Pericardium (tissue), 1 donor: ENCODE results near the genes FAM168A and NEU3.

GRCh38 chr11:73382009-73382664 lies 5.9 kb downstream of the RELT start:
- RRBS, result 91% methylated on average over 1 of the region's 11 CpGs

DNA sequence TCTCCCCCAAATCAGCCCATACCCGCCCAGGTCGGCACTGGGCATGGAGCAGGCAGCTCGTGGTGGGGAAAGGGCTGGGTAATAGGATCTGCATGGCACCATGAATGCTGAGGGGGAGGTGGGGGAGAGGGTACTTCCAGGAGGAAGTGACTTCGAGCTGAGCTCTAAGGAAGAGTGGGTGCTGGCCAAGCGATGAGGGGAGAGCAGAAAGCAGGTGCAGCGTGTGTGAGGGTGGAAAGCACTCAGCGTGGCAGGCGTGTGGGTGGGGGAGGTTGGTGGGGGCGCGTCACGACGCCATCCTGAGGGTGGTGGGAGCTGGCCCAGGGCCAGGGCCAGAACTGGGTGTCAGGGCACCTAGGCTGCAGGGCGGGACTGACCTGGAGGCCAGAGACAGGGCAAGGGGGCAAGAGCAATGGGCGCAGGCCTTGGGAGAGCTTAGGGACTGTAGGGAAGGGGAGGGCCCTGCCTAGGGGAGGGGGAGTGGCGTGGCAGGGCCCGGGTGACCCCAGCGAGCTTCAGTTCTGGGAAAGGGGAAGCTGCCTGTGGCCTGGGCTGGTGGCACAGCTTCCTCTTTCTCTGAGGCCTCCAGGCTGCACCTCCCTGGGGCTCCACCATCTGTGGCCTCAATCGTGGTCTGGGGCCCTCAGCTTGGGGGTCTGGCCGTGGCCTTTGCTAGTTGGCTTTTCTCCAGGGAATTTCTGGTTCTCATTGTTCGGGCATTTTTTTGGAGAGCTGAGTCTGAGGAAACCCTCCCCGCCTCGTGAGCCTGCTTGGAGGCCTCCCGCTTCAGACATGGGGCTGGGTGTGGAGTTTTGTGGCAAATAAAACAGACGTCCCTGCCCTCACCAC lies 8.8 kb downstream of the RELT start:
- RRBS, result no CpG with 5 or more reads among the region's 24 CpGs

- RRBS, result no CpG with 5 or more reads among the region's 10 CpGs
These were observed 14.0 kb downstream of the RELT start for GRCh38 chr11:73389992-73390748.

GRCh38 chr11:73401830-73402453 lies 25.7 kb downstream of the RELT start:
- RRBS, result no CpG with 5 or more reads among the region's 10 CpGs

DNA sequence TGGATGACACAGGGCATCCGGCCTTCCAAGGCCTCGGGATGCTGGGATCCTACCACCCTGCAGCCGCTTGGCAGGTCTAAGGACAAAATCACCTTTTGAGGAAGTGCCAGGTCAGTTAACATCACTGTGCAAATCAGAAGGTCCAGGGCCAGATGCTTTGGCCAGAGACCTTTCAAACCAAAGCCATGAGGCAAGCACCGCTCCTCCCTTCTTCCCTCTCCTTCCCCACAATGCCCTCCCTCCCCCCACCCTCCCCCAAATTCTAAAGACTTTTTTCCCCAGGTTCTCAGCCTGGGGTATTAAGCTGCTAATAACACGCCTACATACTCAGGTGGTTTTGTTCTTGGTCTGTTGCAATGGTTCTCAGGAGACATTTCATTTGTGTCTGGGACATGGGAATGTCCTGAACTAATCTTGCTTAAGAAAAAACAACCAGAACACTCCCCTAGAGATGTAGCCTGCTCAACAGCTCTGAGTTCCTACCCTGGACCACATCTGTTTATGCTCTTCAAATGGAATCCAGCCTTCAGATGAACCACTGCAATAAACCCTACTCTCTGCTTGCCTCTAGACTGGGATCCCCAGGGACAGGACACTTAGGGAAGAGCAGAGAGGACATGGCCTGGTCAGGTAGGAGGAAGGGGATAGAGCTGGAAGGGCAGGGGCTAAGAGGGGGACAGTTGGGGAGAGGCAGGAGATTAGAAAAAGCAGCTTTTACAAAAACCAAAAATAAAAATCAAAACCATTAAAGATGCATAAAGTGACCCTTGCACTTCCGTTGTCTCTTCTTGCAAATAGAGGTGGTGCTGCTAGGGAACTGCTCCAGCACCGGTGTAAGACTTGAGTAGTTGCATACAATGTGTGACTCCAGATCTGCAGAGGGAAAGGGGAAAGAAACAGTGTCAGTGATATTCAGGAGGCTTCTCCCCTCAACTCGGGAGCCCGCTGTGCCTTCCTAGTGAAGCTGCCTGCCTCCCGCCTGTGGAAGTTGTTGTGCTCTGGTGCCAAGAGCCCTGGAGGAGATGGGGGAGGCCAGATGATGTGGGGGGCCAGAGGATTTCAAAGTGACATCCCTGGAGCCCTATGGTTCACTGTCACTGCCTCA lies 30.0 kb downstream of the RELT start:
- RRBS, result no CpG with 5 or more reads among the region's 10 CpGs

DNA sequence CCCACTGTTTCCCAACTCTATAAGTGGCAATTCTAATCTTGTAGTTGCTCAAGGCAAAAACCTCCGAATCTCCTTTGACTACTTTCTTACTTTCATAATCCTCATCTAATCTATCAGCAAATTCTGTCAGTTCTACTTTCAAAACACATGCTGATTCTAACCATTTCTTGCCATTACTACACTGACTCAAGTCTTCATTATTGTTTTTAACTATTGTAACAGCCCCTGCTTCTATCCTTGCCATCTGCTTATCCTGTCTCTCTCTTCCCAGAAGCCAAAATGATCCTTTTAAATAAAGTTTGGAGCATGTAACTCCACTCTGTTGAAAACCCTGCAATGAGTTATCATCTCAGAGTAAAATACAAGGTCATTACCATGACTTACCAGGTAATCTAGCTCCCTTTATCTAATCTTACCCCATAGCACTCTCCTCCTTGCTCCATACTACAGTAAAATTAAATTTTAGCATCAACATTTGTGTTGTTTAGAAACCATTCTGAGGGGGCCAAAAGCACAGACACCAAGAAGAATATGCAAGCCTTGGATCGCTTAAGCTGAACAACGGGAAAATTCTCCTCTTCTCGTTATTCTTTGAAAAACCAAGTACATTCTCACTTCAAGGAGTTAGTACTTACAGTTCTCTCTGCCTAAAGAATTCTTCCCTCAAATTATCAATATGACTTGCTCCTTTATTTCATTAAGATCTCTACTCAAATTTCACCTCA lies 55.4 kb downstream of the FAM168A start:
- RRBS, result no CpG with 5 or more reads among the region's 4 CpGs

DNA sequence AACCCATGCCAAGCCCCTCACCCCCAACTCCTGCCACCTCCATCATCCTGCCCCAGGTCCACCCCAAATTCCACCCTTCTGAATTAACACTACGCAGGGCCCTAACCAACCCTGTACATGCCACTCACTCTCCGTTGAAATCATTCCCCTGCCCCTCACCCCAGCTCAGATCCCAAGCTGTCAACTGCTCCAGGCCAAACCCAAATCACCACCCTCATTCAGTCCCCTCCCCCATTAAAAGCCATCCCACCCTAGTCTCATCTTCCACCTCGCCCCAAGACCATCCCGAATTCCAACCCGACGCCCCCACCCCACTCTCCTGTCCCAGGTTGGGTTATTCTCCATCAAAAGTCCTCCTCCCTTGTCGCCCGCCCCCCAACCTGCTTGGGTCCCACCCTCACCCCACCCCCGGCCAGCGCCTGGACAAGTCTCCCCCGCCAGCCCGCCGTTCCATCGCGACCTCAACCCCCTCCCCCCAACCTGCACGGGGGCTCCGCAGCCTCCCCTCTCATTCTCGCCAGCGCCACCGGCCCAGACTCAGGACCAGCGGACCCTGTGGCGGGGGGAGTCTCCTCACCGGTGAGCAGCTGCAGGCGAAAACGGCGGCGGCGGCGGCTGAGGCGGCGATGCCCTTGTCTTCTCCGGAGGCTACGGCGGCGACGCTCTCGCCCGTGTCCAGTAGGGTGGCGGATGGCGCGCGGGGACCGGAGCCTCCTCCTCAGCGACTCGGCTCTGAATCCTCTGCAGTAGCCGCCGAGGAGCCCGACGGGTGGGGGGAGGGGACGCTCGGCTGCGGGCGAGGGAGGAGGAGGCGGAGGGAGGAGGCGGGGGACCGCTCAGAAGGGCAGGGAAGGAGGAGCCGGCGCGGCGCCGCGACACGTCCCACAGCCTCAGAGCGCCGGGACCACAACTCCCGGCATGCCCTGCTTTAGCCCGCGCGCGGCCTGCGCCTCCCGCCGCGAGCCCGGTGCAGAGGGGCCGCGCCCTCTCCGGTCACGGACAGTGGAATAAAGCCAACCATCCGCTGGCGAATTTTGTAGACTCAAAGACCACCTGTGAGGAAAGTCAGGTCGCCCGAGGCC lies at the start of gene FAM168A:
Gene FAM168A (minus strand): TSS at position 767 of the 1,082 bp plus-strand sequence.
- RRBS, result 1% methylated on average over 43 of the region's 83 CpGs

DNA sequence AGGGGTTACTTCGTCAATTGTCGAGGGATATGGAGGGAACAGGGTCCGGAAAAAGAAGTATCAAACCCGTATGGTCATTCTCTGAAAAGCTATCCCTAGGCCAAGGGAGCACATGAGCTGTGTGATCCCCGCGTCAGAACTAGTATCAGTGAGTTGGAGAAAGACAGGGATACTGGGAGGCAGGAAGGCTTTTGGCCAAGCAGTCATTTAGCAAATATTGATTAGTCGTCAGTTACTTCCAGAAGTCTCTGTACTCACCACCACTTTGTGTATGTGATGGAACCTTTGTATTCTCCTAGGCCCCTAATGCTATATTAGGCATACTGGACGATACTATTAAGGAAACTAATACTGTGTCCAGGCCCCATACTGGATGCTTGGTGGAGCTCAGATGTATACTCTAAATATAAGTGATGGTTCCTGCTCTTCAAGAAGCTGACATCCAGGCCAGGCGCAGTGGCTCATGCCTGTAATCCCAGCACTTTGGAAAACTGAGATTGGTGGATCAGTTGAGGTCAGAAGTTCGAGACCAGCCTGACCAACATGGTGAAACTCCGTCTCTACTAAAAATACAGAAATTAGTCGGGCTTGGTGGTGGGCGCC lies 461 bp downstream of the PAAF1 start:
- RRBS, result no CpG with 5 or more reads among the region's 13 CpGs

DNA sequence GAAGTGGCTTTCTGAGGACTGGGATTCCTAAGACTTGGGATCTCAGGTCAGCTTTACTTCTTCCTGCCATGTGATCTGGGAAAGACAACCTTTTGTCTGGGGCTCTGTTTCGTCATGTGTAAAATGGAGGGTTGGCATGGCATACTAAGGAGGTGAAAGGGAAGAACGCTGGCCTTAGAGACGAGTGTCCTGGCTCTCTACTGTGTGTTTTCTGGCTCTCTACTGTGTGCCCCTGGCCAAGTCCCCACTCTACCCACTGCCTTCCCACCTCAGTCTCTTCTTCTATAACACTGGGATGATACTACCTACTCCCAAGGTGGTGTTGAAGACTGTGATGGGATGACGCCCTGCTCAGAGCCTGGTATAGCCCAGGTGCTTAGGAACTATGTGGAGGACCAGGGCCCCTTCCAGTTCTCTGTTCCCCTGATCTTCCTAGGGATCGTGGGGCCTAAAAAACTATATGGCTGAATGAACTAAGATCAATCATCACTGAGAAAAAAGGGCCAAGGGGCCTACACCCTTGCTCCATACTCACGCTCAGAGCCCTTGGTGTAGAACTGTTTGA lies 5.2 kb downstream of the UCP2 start:
- RRBS, result no CpG with 5 or more reads among the region's 6 CpGs

DNA sequence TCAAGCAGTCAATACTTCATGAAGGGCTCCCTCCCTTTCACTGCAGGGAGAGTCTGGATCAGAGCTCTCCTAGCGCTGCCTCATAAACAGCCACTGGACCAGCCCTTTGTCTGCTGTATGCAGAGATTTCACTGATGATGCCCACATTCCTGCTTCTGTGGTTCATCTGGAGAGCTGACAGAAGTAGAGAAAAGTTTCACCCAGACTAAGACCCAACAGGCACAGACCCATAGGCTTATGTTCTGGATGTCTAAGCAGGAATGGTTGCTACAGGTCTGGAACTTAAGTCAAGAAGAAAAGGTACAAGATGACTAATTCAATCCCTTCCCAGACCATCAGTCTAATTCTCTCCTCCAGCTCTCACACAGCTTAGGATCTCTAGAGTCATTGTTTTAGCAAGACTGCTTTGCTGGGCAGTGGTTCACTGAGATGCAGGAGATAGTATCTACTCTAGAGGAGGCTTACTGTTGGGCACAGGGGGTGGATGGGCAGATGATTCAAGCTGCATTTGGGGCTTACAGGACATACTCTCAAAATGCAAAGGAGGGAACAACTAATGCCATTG lies 3.9 kb downstream of the UCP2 start:
- RRBS, result no CpG with 5 or more reads among the region's 1 CpG

DNA sequence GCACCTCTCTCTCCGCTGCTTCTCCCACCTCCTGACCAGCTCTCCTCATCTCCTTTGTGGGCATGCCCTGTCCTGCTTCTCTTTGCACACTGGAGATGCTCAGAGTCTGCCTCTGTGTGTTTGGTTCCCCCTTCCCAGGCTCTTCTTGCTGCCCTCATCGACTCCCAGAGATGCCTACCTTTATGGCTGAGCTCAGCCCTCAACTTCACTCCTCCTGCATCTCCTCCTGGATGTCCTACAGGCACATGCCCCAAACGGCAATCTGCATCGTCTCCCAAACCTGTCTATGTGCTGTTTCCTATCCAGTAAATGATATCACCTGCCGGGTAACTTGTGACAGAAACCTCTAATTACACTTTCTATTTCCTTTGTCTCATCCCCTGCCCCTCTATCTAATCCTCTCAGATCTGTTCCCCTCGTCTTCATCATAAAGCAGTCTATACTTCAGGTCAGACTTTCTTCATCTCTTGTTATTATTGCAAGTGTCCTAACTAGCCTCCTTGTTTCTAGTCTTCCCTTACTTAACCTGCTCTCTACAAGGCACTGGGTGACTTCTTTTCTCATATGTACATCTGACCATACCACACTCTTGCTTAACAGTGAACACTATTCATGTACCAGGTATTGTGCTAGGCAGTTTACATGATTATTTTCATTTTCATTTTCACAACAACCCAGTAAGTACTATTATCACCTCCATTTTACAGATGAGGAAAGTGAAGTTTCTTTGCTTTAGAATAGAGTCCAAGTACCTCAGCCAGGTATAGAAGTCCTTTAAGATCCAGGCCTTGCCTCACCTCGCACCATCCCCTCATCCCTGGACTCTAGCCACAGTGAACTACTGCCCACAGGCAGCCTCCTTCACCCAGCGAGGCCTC lies 21.9 kb upstream of the UCP3 start:
- RRBS, result no CpG with 5 or more reads among the region's 8 CpGs

DNA sequence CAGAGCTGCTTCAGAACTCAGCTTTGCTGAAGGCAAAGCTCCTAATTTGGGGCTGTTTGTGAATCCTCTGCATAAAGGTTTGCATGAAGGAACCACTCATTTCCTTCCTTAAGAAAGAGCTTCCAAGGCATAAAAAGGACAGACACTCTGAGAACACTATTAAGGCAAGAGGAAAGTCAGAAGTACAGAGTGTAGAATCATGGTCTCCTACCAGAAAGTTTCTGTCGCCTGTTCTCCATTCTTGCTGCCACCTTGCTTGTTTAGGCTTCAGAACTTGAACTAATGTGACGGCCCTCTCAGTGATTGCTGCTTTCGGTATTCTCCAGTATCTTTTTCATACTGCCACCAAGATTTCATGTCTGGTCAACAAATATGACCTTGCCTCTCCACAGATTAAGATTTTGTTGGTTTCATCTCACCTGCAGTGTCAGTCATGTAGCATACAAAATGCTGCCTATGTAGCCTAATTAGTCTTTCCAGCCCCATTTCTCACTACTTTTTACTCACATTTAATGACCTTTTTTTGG lies 61.5 kb upstream of the UCP3 start:
- RRBS, result no CpG with 5 or more reads among the region's 3 CpGs

GRCh38 chr11:74325555-74326204 lies 14.2 kb upstream of the P4HA3 start:
- RRBS, result no CpG with 5 or more reads among the region's 6 CpGs

- RRBS, result no CpG with 5 or more reads among the region's 3 CpGs
These were observed 32.9 kb upstream of the POLD3 start for GRCh38 chr11:74559519-74559912.

GRCh38 chr11:74579579-74579792 lies 12.9 kb upstream of the POLD3 start:
- RRBS, result no CpG with 5 or more reads among the region's 3 CpGs

- RRBS, result no CpG with 5 or more reads among the region's 1 CpG
These were observed 54.8 kb downstream of the CHRDL2 start for GRCh38 chr11:74676449-74676772.

- RRBS, result no CpG with 5 or more reads among the region's 1 CpG
These were observed 1.4 kb downstream of the RNF169 start for GRCh38 chr11:74750156-74750297.

GRCh38 chr11:74988386-74989462 lies at the start of gene NEU3:
NEU3 (plus strand) TSS chr11:74988933.
- RRBS, result under 1% methylated on average over 16 of the region's 51 CpGs

GRCh38 chr11:75031199-75031993 lies 42.7 kb downstream of the NEU3 start:
- RRBS, result no CpG with 5 or more reads among the region's 4 CpGs

- RRBS, result no CpG with 5 or more reads among the region's 4 CpGs
These were observed 990 bp upstream of the SLCO2B1 start for GRCh38 chr11:75149728-75150506.